Mesenchymal stem cell of Wharton's jelly (primary cell): ENCODE measurements around the gene TMEM268.

DNA sequence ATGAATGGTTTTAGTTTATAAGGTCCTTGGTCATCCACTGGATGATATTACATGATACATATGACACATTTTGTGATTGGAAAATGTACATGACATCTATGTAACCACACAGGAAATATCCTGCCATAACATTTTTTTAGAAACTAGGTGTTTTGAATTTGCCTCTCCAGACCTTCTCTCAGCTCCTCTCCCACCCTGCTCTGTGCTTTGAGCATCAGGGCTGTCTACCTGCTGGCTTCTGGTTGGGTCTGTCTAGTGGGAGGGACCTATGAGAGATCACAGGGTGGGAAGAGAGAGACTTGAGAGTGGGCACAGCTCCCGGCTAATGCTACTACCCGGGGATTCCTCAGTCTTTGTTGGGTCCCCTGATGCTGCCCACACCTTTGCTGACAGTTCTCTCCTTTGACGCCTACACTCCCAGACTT, 24.3 kb downstream of the AKNA start:
- CAGE, long polyA plus RNA = no peak

- CAGE, long polyA plus RNA = no peak
These were observed 19.9 kb downstream of the AKNA start for GRCh38 chr9:114367583-114368589.

DNA sequence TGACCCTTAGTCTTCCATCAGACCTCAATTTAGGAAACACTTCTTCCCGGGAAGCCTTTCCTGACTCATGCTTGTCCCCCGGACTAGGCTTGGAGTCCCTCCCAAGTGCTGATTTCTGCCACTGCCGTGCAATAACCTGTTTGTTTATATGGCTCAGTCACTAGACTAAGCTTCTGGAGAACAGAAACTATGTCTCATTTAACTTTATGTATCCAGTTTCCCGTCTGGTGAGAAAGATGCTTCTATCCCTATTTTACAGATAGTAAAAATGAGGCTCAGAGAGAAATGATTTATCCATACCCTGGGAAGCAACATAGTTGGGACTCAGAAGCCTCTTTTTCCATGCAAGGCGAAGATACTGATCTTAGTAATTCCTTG, 1.5 kb downstream of the ATP6V1G1 start:
- CAGE, long polyA plus RNA = no peak

GRCh38 chr9:114592243-114592893, 4.8 kb downstream of the ATP6V1G1 start:
- CAGE, long polyA plus RNA = no peak

DNA sequence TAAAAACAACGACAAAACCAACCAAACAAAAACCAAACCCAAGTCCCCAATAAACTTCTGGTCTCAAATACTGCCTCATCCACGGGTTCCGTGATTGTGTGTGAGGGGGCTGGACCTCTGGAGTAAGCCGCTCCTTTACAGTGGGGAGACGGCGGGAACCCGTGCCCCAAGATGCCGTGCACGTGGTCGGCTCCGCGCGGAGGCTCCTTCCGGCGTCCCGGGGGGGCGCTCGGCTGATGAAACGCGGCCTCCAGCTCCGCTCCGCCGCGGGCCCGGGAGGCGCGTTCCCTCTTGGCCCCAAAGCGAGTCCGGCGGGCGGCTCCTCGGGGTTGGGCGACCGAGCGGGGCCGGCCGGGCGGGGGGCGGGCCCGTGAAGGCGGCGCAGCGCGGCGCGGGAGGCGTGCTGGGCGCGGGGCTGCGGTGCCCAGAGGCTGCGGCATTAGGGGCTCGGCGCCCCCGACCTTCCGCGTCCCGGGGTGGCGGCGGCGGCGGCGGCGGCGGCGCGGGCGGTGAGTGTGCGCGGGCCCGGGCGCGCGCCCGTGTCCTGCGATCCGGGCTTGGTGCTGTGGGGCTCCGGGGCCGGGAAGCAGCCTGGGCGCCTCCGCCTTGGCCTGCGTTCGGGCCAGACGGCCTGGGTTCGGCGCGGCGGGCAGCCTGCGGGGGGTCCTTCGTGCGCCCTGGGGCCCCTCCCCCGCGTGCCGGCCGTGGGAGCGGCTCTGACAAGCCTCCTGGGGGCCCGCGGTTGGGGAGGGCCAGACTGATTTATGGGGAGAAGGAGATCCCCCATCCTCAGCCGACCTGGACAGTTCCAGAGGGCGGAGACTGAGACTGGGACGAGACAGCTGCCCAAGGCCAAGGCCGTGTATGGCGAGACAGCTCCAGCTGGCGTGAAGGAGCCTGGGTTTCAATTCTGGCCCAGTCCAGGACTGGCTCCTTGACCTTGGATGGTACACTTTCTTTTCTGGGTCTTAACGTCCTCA, at the start of gene TMEM268:
Gene TMEM268, plus strand, starts transcription at position 236 of the 980 bp plus-strand sequence.
- CAGE, long polyA plus RNA = no peak

GRCh38 chr9:115591543-115592081, 473.7 kb upstream of the TNC start:
- CAGE, long polyA plus RNA = no peak

GRCh38 chr9:115923590-115924311, 229.8 kb upstream of the PAPPA start:
- CAGE, long polyA plus RNA = no peak

- CAGE, long polyA plus RNA = no peak
These were observed 209.6 kb upstream of the PAPPA start for GRCh38 chr9:115943886-115944531.

DNA sequence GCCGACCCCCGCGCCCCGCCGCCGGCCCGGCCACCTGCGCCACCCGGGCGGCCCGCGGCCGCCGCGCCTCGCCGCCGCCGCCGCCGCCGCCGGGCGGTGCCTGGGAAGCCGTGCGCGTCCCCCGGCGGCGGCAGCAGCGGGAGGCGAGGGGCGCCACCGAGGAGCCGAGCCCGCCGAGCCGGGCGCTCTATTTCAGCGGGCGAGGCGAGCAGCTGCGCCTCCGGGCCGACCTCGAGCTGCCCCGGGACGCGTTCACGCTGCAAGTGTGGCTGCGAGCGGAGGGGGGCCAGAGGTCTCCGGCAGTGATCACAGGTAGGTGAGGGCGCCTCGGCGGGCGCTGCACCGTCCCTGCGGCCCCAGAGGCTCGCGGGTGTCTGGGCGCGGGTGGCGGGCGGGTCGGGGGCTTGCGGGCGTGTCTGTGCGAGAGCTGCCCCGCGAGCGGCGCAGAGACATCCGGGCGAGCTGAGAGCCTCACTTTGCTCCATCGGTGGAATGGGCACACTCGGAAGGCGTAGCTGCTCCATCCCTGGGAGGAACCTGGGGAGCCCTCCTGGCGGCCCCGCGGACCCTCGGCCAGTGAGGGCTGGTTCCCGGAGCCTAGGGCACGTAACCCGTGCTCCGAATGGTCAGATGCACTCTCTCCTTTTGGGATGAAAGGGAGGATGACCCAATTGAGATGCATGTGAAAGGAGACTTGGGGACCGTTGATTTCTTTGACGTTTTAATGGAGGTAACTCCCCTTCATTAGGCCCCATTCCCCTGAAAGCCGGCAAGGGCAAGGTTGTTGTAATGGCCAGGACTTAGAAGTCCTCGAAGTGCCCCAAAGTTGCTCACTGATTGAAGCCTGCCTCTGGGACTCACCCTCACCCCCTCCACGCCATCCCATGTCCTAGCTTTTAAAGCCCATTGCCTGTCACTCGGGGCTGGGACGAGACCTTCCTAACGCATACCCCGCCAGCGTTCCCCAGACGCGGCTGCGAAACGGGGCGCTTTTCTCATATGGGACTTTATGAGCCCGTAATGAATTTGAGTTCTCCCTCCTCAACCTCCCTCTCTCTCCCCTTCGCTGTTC, 1.0 kb downstream of the PAPPA start:
- CAGE, long polyA plus RNA = no peak

DNA sequence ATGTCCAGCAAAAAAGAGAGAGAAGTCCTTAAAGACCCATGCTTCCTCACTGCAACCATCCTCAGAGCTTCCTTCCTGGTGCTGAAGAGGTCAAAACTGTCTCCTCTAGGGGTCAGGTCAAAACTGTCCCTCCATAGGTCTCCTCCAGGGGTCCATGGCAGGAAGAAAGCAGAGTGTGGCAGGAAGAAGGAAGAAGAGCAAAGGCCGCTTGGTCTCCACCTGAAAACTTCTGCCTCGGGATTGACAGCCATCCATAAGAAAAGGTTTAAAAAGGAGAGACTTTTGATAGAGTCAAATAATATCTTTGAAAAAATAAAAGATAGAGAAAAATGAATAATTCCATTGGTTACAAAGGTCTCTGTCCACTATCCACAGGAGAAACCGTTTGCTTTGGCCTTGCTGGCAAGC, 261.8 kb upstream of the TRIM32 start:
- CAGE, long polyA plus RNA = no peak

DNA sequence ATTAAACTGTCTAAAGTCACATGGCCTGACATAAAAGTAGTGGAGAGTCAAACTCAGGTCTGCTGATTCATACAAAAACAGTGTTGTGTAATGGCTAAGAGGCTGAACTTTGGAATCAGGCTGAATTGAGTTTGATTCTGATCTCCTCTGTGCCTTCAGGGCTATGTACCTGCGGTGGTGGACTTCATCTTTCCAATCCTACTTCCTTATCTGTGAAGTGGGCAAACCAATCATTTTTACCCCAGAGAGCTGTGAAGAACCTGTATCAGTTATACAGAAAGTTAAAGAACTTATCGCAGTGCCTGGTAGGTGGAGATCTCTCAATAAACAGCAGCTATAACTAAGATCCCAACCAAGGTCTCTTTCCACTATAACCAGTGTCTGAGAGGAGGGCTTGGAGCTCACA, 139.7 kb upstream of the TRIM32 start:
- CAGE, long polyA plus RNA = no peak

GRCh38 chr9:116693032-116693573, 6.0 kb downstream of the TRIM32 start:
- CAGE, long polyA plus RNA = no peak

- CAGE, long polyA plus RNA = no peak
These were observed 153.6 kb downstream of the TRIM32 start for GRCh38 chr9:116840853-116841052.

DNA sequence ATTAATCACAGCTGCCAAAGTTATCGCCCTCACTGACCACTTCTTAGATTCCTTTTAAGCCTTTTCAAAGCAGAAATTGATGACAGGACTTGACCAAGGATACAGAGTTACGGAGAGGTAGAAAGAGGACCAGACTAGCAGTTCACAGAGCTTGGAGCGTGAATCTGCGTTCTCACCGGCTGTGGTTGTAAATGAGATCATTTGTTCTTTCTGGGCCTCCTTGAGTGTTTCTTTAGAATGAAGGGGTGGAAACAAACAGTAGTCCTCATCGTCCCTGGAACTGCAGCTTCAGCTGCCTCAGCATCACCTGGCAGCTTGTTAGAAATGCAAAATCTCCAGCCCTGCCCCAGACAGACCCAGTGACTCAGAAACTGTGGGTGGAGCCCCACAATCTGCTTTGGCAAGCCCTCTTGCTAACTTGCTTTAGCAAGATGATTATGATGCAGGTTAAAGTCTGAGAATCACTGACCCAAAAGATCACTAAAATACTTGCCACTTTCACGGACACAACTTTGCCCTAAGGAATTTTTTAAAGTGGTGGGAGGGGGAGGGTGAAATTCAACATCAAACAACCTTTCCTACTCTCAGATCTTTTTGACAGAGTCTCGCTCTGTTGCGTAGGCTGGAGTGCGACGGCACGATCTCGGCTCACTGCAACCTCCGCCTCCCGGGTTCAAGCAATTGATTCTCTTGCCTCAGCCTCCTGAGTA, 86.1 kb downstream of the BRINP1 start:
- CAGE, long polyA plus RNA = no peak

DNA sequence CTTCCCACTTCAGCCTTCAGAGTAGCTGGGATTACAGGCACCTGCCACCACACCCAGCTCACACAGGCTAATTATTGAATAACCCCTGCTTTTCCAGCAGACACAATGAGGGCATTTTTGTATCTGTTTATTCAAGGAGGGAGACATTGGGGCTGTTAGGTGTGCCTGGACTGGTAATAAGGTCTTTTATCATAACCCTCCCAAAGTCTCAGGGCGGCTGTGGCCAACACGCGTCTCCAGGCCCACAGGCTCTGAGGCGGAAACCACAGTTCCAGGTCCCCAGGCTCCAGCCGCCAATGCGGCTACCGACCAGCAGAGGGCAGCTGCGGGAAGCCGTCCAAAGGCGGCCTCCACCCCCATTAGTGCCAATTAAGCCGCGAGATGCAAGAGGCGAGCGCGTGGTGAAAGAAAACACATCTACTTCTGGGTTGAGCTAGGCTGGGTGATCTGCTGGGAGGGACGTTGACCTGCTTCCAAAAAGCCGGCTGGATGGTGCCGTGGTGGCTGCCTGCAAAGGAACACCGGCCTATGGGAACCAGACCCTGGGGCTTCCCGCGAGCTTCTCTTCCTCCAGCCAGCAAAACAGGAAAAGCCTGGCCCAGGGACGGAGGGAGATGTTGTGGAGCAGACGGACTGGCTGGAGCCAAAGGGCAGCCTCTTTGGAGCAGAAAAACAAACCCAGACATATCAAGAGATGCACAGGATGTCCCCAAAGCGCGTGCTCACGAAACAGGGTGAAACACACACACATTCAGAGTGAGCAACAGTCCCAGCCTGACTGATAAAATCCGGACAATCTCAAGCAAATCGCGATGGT, 186.9 kb upstream of the BRINP1 start:
- CAGE, long polyA plus RNA = no peak

GRCh38 chr9:119736348-119737420, 367.4 kb upstream of the BRINP1 start:
- CAGE, long polyA plus RNA = no peak

GRCh38 chr9:119868678-119869335, 499.6 kb upstream of the BRINP1 start:
- CAGE, long polyA plus RNA = no peak

DNA sequence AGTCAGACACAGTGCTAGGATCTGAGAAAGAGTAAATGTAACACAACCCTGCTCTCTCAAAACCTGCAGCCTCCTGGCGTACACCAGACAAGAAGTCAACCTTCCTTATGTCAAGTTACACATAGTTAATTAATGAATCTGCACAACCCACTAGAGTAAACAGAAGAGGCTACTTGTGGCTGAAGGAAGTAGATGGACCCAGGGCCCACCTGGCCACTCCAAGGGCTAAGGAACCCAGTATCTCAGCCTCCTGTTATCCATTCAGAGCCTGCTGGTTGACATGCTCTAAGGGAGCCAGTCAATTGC, 450.3 kb downstream of the CDK5RAP2 start:
- CAGE, long polyA plus RNA = no peak

DNA sequence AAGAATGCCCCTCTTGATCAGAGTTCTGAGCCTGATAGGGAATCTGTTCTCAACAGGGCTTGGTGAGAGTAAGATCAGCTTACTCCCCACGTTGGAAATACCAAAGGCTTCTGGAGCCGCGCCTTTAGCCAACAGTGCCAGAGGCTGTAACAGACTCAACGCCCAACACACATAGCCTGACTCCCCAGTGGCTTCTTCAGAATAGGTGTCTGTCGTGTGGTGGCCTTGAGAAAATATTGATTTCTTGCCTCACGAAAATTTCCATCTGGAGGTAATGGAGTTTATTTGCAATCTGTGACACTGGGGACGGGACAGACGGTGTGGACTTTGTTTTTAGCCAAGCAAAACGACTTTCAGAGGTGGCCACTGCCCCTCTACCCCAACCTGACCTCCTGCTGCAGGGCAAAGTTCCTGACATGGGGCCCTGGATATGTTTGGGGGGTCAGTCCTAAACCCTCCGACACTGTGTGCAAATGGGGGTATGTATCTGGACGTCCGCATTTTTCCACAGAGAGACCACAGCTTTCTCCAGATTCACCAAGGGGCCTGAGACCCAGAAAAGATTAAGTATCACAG, 189.3 kb downstream of the CDK5RAP2 start:
- CAGE, long polyA plus RNA = no peak

DNA sequence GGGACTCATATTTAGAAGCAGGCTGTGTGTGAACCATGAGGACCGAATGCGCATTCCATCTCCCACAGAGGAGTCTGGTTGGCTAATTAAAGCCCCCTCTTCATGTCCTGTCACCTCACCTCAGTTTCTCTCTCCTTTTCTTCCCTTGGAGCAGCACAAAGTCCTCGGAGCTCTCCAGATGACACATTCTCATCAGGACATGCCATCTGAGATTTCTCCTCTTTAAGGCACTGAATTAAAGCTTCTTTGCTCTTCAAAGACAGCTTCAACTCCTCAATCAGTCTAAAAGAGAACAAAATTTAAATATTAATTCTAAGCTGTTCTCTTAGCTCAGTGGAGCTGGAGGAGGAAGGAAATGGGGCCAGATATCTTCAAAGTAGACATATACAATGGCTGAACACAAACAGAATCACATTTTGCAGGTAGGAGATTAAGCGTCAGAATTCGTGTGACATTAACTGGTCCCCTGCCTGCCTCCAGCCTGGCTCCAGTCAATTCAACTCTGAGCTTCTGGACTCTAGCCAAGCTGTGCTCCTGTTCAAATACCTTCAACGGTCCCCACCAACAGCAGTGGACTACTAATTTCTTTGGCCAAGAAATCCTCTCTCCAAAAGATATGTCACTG, 50.0 kb downstream of the CDK5RAP2 start:
- CAGE, long polyA plus RNA = no peak